Skeletal muscle tissue (tissue), 7 donors: ENCODE measurements around a stretch of chr1.

GRCh38 chr1:39934022-39934936, 20.7 kb upstream of the MFSD2A start:
- PRO-cap, 3 experiments = no peak in any of the 3 experiments
- RAMPAGE, long total RNA = no peak
- RRBS, 2 experiments = no CpG with 5 or more reads among the region's 11 CpGs

DNA sequence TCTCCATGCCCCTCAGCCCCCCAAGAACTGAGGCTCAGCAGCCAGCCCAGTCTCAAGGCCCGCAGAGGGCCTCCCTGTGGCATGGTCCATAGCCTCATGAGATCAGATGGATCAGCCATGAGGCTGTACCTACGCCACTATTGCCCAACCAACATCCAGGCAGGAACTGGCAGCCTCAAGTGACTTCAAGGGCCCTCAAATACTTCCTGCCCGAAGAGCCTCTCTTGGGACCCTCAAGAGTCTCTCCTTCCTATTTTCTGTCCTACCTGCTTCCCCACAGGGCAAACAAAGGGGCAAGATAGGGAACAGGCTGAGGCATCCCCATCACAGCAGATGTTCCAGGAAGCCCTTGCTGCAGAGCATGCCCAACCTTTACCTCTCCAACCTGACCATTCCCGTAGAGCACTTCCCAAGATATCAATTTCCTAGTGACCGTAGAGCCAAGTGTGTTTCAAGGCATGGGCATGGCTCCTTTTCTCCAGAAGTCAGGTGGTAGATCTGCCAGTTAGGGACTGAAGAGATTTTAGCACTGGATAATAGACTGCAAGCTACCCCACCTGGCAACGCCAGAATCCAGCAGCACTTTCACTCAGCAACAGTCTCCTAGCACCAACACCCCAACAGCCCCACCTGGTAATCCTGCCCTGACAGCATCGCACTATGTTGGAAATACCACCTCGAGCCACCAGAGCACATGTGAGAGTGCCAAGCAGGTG, 13.8 kb upstream of the MFSD2A start:
- PRO-cap, 3 experiments = no peak in any of the 3 experiments
- RAMPAGE, long total RNA = no peak
- RRBS, 2 experiments = no CpG with 5 or more reads among the region's 8 CpGs

GRCh38 chr1:40038973-40039385, 1.6 kb upstream of the CAP1 start:
- PRO-cap, 3 experiments = no peak in any of the 3 experiments
- RAMPAGE, long total RNA = no peak
- RRBS, 2 experiments = no CpG with 5 or more reads among the region's 1 CpG

DNA sequence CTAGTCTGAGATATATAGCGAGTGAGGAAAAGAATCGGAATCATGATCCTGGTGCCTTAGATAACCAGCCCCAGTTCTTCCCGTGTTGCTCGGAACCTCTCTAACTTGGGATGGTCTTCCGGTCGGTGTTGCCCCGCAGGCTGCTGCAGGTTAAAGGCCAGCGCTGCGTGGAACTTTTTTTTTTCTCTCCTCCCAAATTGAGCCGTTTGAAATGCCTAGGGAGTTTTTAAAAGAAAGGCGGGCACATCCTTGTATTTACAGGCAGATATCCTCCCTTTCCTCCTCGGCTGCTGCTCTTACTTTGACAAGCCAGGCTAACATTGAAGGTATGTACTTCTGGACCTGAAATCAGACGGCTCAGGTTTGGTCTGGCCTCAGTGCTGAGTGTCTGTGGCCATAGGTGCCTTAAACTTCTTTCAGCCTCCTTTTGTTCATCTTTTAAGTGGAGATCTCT, 666 bp downstream of the CAP1 start:
- PRO-cap, 3 experiments = no peak in any of the 3 experiments
- RAMPAGE, long total RNA = no peak
- RRBS, 2 experiments = no CpG with 5 or more reads among the region's 13 CpGs

- PRO-cap, 3 experiments = no peak in any of the 3 experiments
- RAMPAGE, long total RNA = no peak
- RRBS, 2 experiments = no CpG with 5 or more reads among the region's 3 CpGs
Observed at GRCh38 chr1:40056957-40058042, 16.8 kb downstream of the CAP1 start.

- PRO-cap, 3 experiments = no peak in any of the 3 experiments
- RAMPAGE, long total RNA = no peak
- RRBS, 2 experiments = no CpG with 5 or more reads among the region's 4 CpGs
Observed at GRCh38 chr1:40058999-40059738, 18.6 kb downstream of the CAP1 start.

DNA sequence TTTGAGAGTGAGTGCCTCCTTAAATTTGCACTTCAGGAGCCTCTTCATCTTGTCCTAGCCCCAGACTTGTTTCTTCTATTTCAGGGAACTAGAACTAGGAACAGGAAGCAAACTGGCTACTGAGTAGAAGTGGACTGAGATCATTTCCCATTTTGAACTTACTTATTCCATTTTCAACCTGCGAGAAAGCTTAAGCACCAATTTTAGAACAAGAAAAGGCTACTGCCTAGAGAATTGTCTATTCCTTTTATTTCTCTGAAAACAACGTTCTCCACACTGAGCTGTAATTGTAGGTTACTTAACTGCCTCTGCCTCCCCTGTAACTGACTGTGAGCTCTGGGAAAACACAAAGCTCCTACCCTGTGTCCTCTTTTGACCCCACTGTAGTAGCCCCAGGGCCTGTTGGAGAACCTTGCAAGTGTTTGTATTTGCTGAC, 2.5 kb downstream of the PPT1 start:
- PRO-cap, 3 experiments = no peak in any of the 3 experiments
- RAMPAGE, long total RNA = no peak
- RRBS, 2 experiments = no CpG with 5 or more reads among the region's 2 CpGs

- PRO-cap, 3 experiments = no peak in any of the 3 experiments
- RAMPAGE, long total RNA = no peak
- RRBS, 2 experiments = no CpG with 5 or more reads among the region's 6 CpGs
Observed at GRCh38 chr1:40097529-40097916, 471 bp upstream of the PPT1 start.

DNA sequence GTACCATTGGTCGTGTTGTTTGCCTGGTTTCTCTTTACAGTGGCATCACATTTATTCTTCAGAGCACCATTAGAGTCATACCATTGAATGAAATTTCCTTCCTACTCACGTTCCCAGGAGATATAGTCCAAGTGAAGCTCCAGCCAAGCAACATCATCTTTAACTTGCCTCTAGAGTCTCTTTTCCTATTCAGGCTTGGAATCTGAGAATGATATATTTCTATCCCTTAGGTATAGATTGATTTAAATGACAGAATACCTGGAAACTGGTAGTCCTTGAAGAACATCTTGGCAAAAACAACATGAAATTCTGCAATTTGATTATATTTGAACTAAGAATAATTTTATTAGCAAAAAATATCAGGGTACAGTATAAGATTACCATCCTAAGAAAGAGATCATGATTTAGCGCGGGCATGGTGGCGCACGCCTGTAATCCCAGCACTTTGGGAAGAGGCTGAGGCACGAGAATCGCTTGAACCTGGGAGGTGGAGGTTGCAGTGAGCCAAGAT, 28.1 kb downstream of the RLF start:
- PRO-cap, 3 experiments = no peak in any of the 3 experiments
- RAMPAGE, long total RNA = no peak
- RRBS, 2 experiments = no CpG with 5 or more reads among the region's 8 CpGs

- PRO-cap, 3 experiments = no peak in any of the 3 experiments
- RAMPAGE, long total RNA = no peak
- RRBS, 2 experiments = no CpG with 5 or more reads among the region's 19 CpGs
Observed at GRCh38 chr1:40217258-40217895, 30.4 kb upstream of the TMCO2 start.

DNA sequence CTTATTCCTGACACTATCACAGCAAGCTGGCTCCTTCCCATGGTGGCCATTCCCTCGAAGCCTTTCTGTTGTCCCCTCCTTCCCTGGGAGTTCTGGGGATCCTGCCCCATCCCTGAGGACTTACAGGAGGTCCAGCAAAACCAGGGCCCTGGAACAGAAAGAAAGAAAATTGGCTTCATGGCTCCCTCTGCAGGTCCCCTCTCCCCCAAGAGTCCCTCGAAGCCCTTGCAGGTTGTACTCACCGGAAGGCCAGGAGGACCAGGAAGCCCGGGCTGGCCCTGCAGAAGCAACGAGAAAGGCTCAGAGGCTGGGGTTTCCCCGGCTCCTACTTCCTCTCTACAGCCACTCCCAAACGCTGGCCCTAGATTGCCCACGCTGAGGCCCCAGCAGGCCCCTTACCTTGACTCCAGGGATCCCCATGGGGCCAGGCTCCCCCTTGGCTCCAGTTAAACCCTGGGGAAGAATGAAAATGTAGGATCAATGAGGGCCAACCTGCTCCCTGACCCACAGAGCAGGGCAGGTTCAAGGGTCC, 4.7 kb downstream of the COL9A2 start:
- PRO-cap, 3 experiments = no peak in any of the 3 experiments
- RAMPAGE, long total RNA = no peak
- RRBS, 2 experiments = 65 to 67% methylated on average over 3 of the region's 8 CpGs

GRCh38 chr1:40341898-40342675, 25.0 kb upstream of the COL9A2 start:
- PRO-cap, 3 experiments = no peak in any of the 3 experiments
- RAMPAGE, long total RNA = no peak
- RRBS, 2 experiments = no CpG with 5 or more reads among the region's 6 CpGs

DNA sequence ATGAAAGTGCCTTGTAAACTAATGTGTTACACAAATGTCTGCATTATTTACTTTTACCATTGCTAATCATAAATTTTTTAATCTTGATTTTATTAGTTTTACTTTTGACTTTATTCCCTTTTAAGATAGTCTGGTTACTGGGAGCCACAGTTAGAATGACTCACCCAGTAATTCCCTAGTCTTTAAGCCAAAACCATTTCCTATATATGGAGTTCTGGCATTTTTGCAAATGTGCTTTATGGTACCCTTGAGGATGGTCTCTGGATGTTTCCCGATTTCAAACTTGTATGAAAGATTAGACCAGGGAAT, 6.5 kb downstream of the SMAP2 start:
- PRO-cap, 3 experiments = no peak in any of the 3 experiments
- RAMPAGE, long total RNA = no peak
- RRBS, 2 experiments = no CpG with 5 or more reads among the region's 1 CpG

GRCh38 chr1:40386864-40387254, 13.3 kb downstream of the SMAP2 start:
- PRO-cap, 3 experiments = no peak in any of the 3 experiments
- RAMPAGE, long total RNA = no peak
- RRBS, 2 experiments = no CpG with 5 or more reads among the region's 9 CpGs

DNA sequence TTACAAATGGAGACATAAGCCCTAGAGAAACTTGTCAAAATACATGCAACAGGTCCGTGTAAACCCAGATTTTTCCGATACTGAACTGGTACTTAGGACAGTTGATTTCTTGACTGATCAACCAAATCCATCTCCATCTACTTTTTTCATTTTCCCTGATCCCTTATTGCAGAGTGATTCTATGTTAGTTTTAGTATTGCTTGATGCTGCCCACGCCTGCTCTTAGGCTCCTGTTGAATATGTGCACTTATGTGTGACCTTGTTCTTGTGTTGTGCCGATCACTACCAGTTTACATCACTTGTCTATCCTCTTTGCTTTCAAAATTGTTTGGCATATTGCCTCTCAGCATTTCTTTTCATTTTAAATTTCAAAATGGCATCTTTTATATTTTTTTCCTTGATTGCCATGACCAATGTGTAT, 28.2 kb downstream of the SMAP2 start:
- PRO-cap, 3 experiments = no peak in any of the 3 experiments
- RAMPAGE, long total RNA = no peak
- RRBS, 2 experiments = no CpG with 5 or more reads among the region's 4 CpGs

DNA sequence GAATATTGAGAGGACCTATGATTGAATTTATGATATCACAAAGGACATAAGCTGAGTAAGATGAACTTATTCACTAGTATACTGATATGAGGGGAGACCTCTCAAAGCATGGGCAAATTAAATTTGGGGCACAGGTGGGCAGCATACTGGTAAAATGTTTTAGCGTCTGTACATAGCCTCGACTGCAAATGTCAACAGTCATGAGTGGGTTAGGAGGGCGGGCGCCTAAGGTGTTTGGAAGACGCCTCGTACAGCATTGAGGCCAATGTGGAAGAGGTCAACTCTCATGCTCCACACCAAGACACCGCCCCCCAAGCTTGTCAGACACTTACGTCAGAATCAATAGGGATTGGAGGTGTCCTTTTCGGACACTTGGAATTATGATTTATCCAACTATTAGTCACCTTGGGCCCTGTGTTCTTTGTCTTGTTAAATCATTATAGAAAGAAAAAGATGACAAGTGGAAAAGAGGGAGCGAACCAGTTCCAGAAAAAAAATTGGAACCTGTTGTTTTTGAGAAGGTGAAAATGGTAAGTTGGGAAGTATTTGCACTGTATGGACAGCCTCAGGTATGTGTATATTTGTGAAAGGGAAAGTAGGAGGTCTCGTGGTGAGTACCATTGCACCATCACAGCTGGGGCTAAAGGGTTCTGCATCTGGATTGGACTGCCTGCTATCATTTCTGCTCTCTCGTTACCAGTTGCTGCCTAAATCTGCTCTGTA, 37.5 kb upstream of the ZFP69B start:
- PRO-cap, 3 experiments = no peak in any of the 3 experiments
- RAMPAGE, long total RNA = no peak
- RRBS, 2 experiments = no CpG with 5 or more reads among the region's 12 CpGs

DNA sequence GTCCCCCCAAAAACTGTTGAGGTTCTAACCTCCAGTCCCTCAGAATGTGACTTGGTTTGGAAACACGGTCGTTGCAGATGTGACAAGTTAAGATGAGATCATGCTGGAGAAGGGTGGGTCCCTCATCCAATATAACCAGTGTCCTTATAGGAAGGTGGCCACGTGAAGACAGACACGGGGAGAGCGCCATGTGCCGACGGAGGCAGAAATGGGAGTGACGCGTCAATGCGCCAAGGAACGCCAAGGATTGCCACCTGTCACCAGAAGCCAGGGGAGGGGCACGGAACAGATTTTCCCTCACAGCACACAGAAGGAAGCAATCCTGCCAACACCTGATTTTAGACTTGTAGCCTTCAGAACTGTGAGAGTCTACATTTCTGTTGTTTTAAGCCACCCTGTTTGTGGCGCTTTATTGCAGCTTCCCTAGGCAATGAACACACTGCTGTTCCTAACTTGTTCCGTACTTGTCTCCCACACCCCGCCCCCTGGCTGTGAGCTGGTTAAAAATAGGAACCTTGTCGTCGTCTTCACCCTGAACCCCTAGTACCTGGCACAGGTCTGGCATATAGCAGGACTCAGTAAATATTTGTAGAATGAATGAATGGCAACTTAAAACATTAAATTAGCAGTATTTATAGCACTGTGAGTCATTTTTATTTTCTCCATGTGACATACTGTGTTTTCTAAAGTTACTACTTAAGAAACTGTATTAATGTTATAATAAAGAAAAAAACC, 14.2 kb downstream of the RIMS3 start:
- PRO-cap, 3 experiments = no peak in any of the 3 experiments
- RAMPAGE, long total RNA = no peak
- RRBS, 2 experiments = no CpG with 5 or more reads among the region's 17 CpGs

- PRO-cap, 3 experiments = no peak in any of the 3 experiments
- RAMPAGE, long total RNA = no peak
- RRBS, 2 experiments = no CpG with 5 or more reads among the region's 5 CpGs
Observed at GRCh38 chr1:40743310-40743913, 40.2 kb upstream of the KCNQ4 start.

GRCh38 chr1:40868101-40868828, 6.1 kb upstream of the CITED4 start:
- PRO-cap, 3 experiments = no peak in any of the 3 experiments
- RAMPAGE, long total RNA = no peak
- RRBS, 2 experiments = no CpG with 5 or more reads among the region's 4 CpGs

- PRO-cap, 3 experiments = no peak in any of the 3 experiments
- RAMPAGE, long total RNA = no peak
- RRBS, 2 experiments = no CpG with 5 or more reads among the region's 9 CpGs
Observed at GRCh38 chr1:41022624-41023061, 1.1 kb upstream of the SLFNL1 start.